ENCODE measurements around a stretch of chr19.

DNA sequence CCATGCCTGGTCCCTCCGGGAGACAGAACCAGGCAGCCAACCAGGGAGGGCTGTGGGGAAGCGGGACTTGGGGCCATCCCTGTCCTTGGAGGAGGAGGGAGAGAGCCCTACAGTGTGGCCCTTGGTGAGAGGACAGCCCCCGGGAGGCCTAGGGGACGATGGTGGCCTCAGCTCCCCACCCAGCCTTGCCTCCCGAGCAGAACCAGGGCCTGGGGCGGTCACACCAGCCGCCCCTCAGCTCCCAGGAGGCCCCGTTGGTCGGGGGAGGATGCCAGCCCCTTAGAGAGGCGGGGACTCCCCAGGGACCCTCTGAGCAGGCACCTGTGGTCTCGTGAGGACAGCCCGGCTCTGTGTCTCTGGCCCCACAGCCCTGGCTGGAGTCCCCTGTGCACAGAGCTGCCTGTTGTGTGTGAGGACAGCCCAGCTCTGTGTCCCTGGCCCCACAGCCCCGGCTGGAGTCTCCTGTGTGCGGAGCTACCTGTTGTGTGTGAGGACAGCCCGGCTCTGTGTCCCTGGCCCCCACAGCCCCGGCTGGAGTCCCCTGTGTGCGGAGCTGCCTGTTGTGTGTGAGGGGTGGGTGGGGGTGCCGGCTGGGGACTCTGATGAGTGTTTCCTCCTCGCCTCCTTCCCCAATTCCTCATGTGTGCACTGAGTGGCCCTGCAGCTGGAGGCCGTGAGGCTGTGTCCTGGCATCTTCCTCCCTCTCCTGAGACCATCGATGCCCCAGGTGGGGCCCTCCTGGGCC lies 158.9 kb downstream of the KDM4B start:
- RAMPAGE, long total RNA, result no peak
- RRBS, 2 experiments, result 8 to 28% methylated on average over 2 to 4 of the region's 21 CpGs
CAGE:
- cytosol, long polyA minus RNA, result no peak
- cytosol, long polyA plus RNA, result no peak
- long polyA plus RNA, result no peak
- nucleolus, long total RNA, result no peak
- nucleus, long polyA plus RNA, result no peak
- nucleus, long total RNA, result no peak

DNA sequence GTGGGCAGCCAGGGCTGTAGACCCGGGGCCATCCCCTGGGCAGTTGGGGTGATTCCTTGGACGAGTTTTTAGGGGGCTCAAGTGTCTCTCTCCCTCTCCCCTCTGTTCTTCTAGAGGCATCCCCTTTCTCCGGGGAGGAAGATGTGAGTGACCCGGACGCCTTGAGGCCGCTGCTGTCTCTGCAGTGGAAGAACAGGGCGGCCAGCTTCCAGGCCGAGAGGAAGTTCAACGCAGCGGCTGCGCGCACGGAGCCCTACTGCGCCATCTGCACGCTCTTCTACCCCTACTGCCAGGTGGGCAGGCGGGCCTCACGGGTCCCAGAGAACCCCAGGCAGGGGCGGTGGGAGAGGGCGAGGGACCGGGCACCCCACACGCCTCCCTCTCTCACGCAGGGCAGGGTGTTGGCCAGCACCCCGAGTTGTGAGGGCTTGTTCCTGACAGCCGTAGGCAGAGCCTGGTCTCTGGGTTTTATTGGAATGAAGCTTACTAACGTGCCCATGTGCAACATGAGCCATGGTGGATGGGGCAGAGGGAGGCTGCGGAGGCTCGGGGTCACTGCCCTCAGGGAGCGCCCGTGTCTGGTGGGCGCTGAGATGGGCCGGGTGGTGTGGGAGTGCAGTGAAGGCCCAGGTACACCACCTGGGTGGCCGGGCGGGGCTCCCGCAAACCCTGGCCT lies 165.0 kb downstream of the KDM4B start:
- RAMPAGE, long total RNA, result no peak
- RRBS, 2 experiments, result 67 to 98% methylated on average over 1 to 4 of the region's 34 CpGs
CAGE:
- cytosol, long polyA minus RNA, result no peak
- cytosol, long polyA plus RNA, result no peak
- long polyA plus RNA, result no peak
- nucleolus, long total RNA, result no peak
- nucleus, long polyA plus RNA, result no peak
- nucleus, long total RNA, result no peak

DNA sequence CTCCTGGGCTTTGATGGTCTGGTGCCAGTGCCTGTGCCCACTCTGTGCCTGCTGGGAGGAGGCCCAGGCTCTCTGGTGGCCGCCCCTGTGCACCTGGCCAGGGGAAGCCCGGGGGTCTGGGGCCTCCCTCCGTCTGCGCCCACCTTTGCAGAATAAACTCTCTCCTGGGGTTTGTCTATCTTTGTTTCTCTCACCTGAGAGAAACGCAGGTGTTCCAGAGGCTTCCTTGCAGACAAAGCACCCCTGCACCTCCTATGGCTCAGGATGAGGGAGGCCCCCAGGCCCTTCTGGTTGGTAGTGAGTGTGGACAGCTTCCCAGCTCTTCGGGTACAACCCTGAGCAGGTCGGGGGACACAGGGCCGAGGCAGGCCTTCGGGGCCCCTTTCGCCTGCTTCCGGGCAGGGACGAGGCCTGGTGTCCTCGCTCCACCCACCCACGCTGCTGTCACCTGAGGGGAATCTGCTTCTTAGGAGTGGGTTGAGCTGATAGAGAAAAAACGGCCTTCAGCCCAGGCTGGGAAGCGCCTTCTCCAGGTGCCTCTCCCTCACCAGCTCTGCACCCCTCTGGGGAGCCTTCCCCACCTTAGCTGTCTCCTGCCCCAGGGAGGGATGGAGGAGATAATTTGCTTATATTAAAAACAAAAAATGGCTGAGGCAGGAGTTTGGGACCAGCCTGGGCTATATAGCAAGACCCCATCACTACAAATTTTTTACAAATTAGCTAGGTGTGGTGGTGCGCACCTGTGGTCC lies 183.4 kb downstream of the KDM4B start:
- RAMPAGE, long total RNA, result no peak
- RRBS, 2 experiments, result 100% methylated on average over 1 of the region's 17 CpGs; no CpG with 5 or more reads in 1 of the 2 experiments
CAGE:
- cytosol, long polyA minus RNA, result start-site peak on the plus strand centred at position 203 of the sequence, 8 bp wide, 33 reads
- cytosol, long polyA plus RNA, result no peak
- long polyA plus RNA, result no peak
- nucleolus, long total RNA, result no peak
- nucleus, long polyA plus RNA, result no peak
- nucleus, long total RNA, result no peak

DNA sequence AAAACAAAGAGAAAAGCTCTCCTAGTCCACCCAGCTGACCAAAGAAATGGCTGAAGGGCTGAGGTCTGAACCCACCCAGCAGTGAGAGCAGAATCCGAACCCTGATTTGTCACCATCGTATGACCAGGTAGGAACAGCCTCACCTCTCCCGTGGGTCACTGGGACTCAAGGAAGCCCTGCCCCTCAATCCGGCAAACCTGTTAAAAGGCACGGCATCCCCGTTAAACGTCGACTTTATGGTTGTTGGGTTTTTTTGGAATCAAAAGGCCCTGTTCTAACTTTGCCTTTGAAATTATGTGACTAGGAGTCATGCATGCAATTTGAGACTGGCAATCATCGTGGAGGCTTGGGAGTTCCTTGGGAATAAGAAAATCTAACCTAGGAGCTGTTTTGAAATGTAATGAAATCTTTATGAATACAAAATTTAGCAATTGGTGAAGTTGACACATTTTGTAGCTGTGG lies 39.5 kb downstream of the SAFB2 start:
- RAMPAGE, long total RNA, result no peak
- RRBS, 2 experiments, result no CpG with 5 or more reads among the region's 9 CpGs
CAGE:
- cytosol, long polyA minus RNA, result no peak
- cytosol, long polyA plus RNA, result no peak
- long polyA plus RNA, result no peak
- nucleolus, long total RNA, result no peak
- nucleus, long polyA plus RNA, result no peak
- nucleus, long total RNA, result no peak

GRCh38 chr19:5668978-5669416 lies 11.3 kb downstream of the MICOS13 start:
- RAMPAGE, long total RNA, result no peak
- RRBS, 2 experiments, result 100% methylated on average over 2 of the region's 14 CpGs; no CpG with 5 or more reads in 1 of the 2 experiments
CAGE:
- cytosol, long polyA minus RNA, result no peak
- cytosol, long polyA plus RNA, result no peak
- long polyA plus RNA, result no peak
- nucleolus, long total RNA, result no peak
- nucleus, long polyA plus RNA, result no peak
- nucleus, long total RNA, result no peak

DNA sequence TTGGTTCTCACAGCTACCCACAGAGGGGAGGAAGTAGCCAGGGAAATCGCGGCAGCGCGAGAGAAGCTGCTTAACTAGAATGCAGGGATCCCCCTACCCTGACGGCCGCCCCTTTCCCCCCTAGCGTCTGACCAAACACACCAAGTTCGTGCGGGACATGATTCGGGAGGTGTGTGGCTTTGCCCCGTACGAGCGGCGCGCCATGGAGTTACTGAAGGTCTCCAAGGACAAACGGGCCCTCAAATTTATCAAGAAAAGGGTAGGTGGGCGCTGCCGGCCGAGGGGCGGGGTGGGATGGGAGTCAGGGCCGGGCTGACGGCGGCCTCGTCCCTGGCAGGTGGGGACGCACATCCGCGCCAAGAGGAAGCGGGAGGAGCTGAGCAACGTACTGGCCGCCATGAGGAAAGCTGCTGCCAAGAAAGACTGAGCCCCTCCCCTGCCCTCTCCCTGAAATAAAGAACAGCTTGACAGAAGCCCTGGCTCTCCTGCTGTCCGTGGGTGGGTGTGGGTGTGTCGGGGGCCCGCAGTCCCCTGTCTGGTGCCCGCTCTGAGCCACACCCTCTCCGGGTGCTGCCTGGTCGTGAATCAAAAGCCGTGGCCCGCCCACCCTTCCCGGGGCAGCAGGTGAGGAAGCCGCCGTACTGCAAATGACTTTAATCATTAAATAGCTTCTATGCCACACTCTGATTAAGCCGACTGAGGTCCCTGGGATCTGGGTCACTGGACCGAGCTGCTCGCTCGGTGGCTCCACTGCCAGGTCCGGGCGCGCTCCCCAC lies 1.3 kb downstream of the RPL36 start:
- RAMPAGE, long total RNA, result no peak
- RRBS, 2 experiments, result 3 to 19% methylated on average over 8 of the region's 48 CpGs
CAGE:
- cytosol, long polyA minus RNA, result no peak
- cytosol, long polyA plus RNA, result start-site peak on the plus strand centred at position 203 of the sequence, 110 bp wide, 1,139 and 1,307 reads in 2 replicates
- long polyA plus RNA, result start-site peak on the plus strand centred at position 181 of the sequence, 35 bp wide, 743 and 932 reads in 2 replicates
- nucleolus, long total RNA, result start-site peak on the plus strand centred at position 200 of the sequence, 117 bp wide, 229 reads; start-site peak on the plus strand centred at position 339 of the sequence, 9 bp wide, 30 reads; start-site peak on the plus strand centred at position 417 of the sequence, 21 bp wide, 72 reads; start-site peak on the minus strand centred at position 674 of the sequence, 10 bp wide, 106 reads
- nucleus, long polyA plus RNA, result no peak
- nucleus, long total RNA, result no peak

- RAMPAGE, long total RNA, result no peak
- RRBS, 2 experiments, result no CpG with 5 or more reads among the region's 21 CpGs
CAGE:
- cytosol, long polyA minus RNA, result no peak
- cytosol, long polyA plus RNA, result no peak
- long polyA plus RNA, result no peak
- nucleolus, long total RNA, result no peak
- nucleus, long polyA plus RNA, result no peak
- nucleus, long total RNA, result no peak
Measured at GRCh38 chr19:5697058-5697813, 7.1 kb downstream of the RPL36 start.

GRCh38 chr19:5711546-5712191 lies 8.3 kb downstream of the LONP1 start:
- RAMPAGE, long total RNA, result no peak
- RRBS, 2 experiments, result 88 to 93% methylated on average over 10 to 12 of the region's 32 CpGs
CAGE:
- cytosol, long polyA minus RNA, result start-site peak on the minus strand at chr19:5711856-5711990, 22 reads
- cytosol, long polyA plus RNA, result no peak
- long polyA plus RNA, result no peak
- nucleolus, long total RNA, result no peak
- nucleus, long polyA plus RNA, result no peak
- nucleus, long total RNA, result no peak

GRCh38 chr19:5802211-5802701 lies 2.6 kb upstream of the NRTN start:
- RAMPAGE, long total RNA, result no peak
- RRBS, 2 experiments, result no CpG with 5 or more reads among the region's 28 CpGs
CAGE:
- cytosol, long polyA minus RNA, result no peak
- cytosol, long polyA plus RNA, result no peak
- long polyA plus RNA, result no peak
- nucleolus, long total RNA, result no peak
- nucleus, long polyA plus RNA, result no peak
- nucleus, long total RNA, result no peak

DNA sequence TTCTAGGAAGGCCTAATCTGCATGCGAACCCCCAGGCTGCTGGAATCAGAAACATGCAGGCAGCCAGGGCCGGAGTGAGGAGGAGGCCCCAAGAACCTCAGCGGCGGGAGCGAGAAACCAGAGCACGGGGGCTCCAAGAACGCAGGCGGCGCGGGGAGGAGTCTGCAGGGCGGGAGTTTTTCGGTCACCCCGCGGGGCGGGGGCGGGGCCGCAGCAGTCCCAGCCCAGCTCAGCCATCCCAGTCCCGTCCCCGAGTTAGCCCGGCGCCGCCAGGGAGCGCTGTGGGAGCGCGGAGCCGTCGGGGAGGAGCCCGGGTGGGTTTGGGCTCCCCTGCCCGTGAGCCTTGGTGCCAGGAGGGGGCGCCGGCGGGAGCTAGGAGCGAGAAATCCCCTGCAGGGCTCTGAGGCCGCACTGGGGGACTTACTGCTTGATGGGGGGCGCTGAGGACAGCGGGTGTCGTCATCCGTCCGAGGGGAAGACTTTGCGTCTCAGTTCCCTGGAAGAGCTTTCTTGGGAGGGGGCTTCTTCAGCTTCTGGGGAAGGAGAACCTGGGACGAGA lies 911 bp upstream of the NRTN start:
- RAMPAGE, long total RNA, result no peak
- RRBS, 2 experiments, result under 1 to 2% methylated on average over 12 of the region's 41 CpGs
CAGE:
- cytosol, long polyA minus RNA, result no peak
- cytosol, long polyA plus RNA, result no peak
- long polyA plus RNA, result no peak
- nucleolus, long total RNA, result no peak
- nucleus, long polyA plus RNA, result no peak
- nucleus, long total RNA, result no peak

DNA sequence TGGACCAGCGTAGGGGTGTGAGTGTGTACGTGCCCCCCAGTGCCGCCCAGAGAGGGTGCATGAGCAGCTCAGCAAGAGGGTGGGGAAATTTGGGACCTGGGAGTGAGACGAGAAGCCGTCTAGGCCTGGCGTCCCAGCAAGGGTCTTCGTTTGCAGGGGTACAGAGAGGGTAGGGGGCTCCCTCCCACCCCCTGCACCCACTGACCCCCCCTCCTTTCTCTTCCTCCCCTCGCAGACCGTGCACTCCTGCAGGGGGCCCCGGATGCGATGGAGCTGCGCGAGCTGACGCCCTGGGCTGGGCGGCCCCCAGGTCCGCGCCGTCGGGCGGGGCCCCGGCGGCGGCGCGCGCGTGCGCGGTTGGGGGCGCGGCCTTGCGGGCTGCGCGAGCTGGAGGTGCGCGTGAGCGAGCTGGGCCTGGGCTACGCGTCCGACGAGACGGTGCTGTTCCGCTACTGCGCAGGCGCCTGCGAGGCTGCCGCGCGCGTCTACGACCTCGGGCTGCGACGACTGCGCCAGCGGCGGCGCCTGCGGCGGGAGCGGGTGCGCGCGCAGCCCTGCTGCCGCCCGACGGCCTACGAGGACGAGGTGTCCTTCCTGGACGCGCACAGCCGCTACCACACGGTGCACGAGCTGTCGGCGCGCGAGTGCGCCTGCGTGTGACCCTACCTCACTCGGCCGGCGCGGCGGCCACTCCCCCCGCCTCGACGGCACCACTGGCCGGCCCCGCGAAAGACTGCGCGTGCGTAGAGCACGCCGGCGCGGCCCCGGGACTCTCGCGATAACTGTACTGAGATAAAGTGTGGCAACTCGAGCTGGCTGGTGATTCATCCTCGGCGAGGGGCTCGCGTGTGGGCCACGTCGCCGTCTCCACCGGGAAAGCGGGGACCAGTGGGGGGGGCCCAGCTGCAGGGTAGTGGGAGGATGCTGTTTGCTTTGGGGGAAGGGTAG lies 11.7 kb downstream of the FUT6 start:
- RAMPAGE, long total RNA, result no peak
- RRBS, 2 experiments, result 5 to 8% methylated on average over 24 to 36 of the region's 111 CpGs
CAGE:
- cytosol, long polyA minus RNA, result no peak
- cytosol, long polyA plus RNA, result no peak
- long polyA plus RNA, result no peak
- nucleolus, long total RNA, result start-site peak on the plus strand centred at position 799 of the sequence, 47 bp wide, 17 reads
- nucleus, long polyA plus RNA, result no peak
- nucleus, long total RNA, result no peak

DNA sequence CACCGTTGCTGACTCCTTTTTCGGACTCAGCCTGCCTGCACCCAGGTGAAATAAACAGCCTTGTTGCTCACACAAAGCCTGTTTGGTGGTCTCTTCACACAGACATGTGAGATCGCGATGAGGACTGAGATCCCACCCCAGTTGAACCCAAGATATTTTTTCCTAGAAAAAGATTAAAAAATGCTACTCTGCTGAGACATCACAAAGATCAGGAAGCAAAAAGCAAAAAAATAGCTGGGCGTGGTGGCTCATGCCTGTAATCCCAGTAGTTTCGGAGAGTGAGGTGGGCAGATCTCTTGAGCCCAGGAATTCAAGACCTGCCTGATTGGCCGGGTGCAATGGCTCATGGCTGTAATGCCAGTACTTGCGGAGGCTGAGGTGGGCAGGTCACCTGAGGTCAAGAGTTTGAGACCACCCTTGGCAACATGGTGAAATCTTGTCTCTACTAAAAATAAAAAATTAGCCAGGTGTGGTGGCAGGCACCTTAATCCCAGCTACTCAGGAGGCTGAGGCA lies 10.7 kb upstream of the FUT6 start:
- RAMPAGE, long total RNA, result no peak
- RRBS, 2 experiments, result no CpG with 5 or more reads among the region's 8 CpGs
CAGE:
- cytosol, long polyA minus RNA, result no peak
- cytosol, long polyA plus RNA, result no peak
- long polyA plus RNA, result no peak
- nucleolus, long total RNA, result no peak
- nucleus, long polyA plus RNA, result no peak
- nucleus, long total RNA, result no peak

GRCh38 chr19:5923687-5923999 lies 9.6 kb downstream of the CAPS start:
- RAMPAGE, long total RNA, result no peak
- RRBS, 2 experiments, result no CpG with 5 or more reads among the region's 7 CpGs
CAGE:
- cytosol, long polyA minus RNA, result no peak
- cytosol, long polyA plus RNA, result no peak
- long polyA plus RNA, result no peak
- nucleolus, long total RNA, result no peak
- nucleus, long polyA plus RNA, result no peak
- nucleus, long total RNA, result no peak

DNA sequence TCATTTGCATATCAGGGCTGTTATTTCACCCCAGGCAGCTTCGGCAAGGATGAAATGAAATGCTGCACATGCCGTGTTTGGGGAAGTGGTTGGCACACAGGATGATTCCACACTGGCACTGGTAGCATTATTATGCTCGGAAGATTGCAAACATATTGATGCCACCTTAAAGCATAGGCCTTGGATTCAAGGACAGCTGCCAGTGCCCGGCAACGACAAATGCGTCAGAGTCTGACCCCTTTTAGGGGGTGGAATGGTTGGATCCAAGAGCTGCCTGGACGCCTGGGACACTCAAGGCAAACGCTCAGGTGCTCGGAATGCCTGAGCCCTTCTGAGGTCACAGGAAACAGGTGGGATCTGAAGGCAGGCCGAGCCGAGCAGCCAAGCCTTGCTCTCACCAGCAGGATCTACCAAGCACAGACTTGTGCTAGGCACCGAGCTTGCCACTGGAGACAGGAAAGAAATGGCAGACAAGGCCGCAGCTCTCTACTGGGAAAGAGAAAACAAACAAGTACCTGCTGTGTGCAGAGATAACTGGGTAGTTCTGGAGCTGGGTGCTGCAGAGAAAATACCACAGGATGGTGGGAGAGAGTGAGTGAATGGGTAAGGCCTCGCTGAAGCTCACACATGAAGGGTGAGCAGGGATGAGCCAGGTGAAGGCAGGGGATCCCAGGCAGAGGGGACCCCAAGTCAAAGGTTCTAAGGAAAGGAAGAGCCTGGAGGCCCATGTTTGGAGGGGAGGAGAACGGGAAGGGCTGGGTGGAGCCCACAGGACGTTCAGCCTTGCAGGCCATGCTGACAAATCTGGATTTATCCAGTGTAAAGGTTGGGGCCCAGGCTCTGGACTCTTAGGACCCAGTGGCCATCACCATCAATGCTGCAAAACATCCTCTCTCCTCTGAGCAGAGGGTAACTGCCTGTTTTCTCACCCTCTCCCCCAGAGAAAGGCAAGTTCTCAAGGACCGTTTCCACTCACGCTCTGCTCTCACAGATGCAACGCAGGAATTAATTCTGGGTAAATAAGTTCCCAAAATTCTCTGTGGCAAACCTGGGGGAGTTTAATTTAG lies 9.2 kb downstream of the RANBP3 start:
- RAMPAGE, long total RNA, result no peak
- RRBS, 2 experiments, result no CpG with 5 or more reads among the region's 19 CpGs
CAGE:
- cytosol, long polyA minus RNA, result no peak
- cytosol, long polyA plus RNA, result no peak
- long polyA plus RNA, result no peak
- nucleolus, long total RNA, result no peak
- nucleus, long polyA plus RNA, result no peak
- nucleus, long total RNA, result no peak

DNA sequence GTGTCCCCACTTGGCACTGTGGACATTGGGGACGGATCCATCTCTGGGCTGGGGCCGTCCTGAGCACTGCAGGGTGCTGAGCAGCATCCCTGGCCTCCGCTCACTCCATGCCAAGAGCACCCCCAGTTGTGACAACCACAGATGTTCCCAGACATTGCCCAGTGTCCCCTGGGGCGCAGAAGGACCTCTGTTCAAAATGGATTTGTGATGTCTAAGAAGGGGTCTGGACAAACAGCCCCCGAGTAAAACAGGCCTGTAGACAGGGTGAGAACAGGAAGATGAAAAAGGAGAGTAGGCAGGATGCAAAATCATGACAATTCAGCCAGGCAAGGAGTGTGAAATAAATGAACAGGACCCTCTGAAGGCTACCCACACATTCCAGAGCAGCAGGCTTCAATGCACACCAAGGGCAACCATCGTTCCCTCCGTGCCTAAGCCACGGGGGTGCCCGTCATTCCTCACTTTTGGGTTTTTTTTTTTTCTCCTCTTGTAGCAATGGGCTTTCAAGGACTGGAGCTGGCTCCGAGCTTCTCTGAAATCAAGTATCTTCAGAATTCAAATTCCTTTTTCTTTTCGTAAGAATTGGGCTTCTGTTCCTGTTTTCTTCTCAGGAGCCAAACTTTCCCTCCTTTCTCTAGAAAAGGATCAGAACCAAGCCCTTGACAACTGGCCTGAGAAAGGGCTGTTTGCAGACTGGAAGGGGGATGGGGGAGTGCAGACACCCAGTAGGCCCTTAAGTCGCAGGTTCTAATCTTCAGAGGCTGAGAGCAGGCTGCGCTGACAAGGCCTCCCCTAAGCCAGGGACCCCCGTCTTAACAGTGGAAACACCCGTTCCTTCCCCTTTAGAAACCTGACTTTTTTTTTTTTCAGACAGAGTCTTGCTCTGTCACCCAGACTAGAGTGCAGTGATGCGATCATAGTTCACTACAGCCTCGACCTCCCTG lies 51.9 kb downstream of the RFX2 start:
- RAMPAGE, long total RNA, result no peak
- RRBS, 2 experiments, result no CpG with 5 or more reads among the region's 17 CpGs
CAGE:
- cytosol, long polyA minus RNA, result no peak
- cytosol, long polyA plus RNA, result no peak
- long polyA plus RNA, result no peak
- nucleolus, long total RNA, result no peak
- nucleus, long polyA plus RNA, result no peak
- nucleus, long total RNA, result no peak

DNA sequence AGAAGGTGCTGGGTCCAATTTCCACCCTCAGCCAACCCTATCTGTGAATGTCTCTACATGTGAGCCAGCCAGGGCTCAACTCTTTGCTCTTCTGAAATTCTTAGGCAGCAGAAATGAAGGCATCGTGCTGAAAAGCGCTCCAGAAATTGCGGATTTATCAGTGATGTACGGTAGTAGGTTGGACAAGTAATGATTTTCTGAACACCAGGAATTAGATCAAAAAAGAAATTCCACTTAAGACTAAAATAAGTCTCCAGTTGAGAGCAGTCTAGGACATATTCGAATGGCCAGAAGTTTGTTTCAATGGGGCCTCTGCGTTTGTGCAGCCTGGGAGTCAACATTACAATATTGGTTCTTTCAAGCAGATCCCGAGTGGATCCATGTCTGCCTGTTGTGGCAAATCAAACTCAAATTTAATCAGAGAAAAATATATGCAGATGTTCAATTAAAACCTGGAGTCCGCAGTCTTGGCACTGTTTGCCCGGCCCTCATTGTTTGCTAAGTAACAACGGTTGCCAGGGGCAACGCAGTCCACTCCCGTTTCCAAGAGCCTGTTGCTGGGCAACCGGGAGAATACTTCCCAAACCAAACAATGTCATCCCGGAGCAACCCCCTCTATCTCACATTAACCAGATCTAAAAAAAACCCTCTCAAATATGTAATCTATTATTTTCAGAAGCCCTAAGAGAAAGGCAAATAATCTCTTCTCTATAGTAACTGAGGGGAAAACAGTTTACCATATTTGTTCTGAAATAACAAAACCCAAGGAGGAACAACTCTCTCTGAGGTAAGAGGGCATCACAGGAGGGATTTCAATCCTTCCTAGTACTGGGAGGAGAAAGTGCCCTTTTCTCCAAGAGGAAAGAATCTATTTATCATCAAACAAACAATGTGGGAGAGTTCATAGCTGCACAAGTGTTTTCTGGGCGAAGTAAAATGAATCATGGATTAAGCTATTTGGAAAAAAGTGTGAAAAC lies 43.7 kb downstream of the RFX2 start:
- RAMPAGE, long total RNA, result no peak
- RRBS, 2 experiments, result 36 to 47% methylated on average over 4 to 5 of the region's 15 CpGs
CAGE:
- cytosol, long polyA minus RNA, result no peak
- cytosol, long polyA plus RNA, result no peak
- long polyA plus RNA, result no peak
- nucleolus, long total RNA, result no peak
- nucleus, long polyA plus RNA, result no peak
- nucleus, long total RNA, result no peak

- RAMPAGE, long total RNA, result no peak
- RRBS, 2 experiments, result no CpG with 5 or more reads among the region's 19 CpGs
CAGE:
- cytosol, long polyA minus RNA, result no peak
- cytosol, long polyA plus RNA, result no peak
- long polyA plus RNA, result no peak
- nucleolus, long total RNA, result no peak
- nucleus, long polyA plus RNA, result no peak
- nucleus, long total RNA, result no peak
Measured at GRCh38 chr19:6076322-6077421, 33.6 kb downstream of the RFX2 start.

DNA sequence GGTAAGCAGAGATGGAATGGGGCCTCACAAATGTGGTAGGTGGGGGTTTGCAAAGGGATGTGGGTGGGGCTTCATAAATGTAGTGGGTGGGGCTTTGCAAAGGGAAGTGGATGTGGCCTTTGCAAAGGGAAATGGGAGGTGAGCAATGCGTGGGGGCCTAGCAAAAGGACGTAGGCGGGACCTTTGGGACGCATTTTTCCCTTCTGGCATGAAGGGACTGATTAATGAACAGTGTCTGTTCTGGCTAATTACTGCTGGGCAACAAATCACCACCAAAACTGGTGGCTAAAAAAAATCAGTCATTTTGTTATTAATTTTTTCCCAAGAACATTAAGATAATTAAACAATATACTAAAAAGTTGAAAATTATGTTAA lies 26.1 kb downstream of the ACSBG2 start:
- RAMPAGE, long total RNA, result no peak
- RRBS, 2 experiments, result no CpG with 5 or more reads among the region's 4 CpGs
CAGE:
- cytosol, long polyA minus RNA, result no peak
- cytosol, long polyA plus RNA, result no peak
- long polyA plus RNA, result no peak
- nucleolus, long total RNA, result no peak
- nucleus, long polyA plus RNA, result no peak
- nucleus, long total RNA, result no peak

DNA sequence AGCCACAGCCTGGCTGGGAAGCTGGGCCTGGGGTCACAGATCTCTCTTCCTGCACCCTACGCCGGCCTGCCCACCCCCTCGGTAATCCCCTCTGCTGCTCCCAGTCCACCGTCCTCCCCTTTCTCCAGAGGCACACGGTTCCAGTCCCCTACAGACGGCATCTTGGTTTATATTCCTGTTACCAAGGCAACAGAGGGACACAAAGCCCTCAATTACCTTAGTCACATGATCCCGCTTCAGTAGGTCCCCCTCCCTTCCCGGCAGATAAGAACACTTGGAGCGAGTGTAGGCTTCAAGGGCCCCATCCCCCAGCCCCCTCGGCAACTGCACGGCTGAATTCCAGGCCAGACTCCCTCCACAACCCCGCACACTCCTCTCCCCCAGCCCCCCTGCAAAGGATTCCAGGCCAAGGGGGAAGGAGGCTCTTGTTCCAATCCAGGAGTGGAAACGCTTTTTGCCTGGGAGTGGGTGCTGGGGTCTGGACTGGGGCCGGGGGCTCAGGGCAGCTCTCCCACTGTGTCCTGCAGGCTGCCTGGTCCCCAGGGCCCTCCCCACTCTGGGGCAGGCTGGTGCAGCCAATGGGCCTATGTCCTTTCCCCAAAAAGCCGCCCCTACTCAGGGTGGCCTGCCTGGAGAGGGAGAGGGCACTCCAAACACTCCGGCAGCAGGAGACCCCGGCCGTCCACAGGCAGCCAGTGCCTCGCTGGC lies 62.7 kb downstream of the MLLT1 start:
- RAMPAGE, long total RNA, result no peak
- RRBS, 2 experiments, result no CpG with 5 or more reads among the region's 19 CpGs
CAGE:
- cytosol, long polyA minus RNA, result no peak
- cytosol, long polyA plus RNA, result no peak
- long polyA plus RNA, result no peak
- nucleolus, long total RNA, result no peak
- nucleus, long polyA plus RNA, result no peak
- nucleus, long total RNA, result no peak

GRCh38 chr19:6218420-6218986 lies 61.3 kb downstream of the MLLT1 start:
- RAMPAGE, long total RNA, result no peak
- RRBS, 2 experiments, result 30% methylated on average over 2 of the region's 14 CpGs; no CpG with 5 or more reads in 1 of the 2 experiments
CAGE:
- cytosol, long polyA minus RNA, result no peak
- cytosol, long polyA plus RNA, result no peak
- long polyA plus RNA, result no peak
- nucleolus, long total RNA, result no peak
- nucleus, long polyA plus RNA, result no peak
- nucleus, long total RNA, result no peak

All from GM12878 (cell line).